ENCODE data around the gene FOXD4L3.

- RAMPAGE, long total RNA: no peak
- RRBS: no CpG with 5 or more reads among the region's 2 CpGs
Measured at GRCh38 chr9:40597673-40598143, 530.8 kb downstream of the FOXD4L6 start.

GRCh38 chr9:41006580-41007615 lies 121.6 kb downstream of the FOXD4L6 start:
- RAMPAGE, long total RNA: no peak
- RRBS: no CpG with 5 or more reads among the region's 19 CpGs

- RAMPAGE, long total RNA: no peak
- RRBS: no CpG with 5 or more reads among the region's 57 CpGs
Measured at GRCh38 chr9:41273724-41274443, 84.8 kb upstream of the ZNG1F start.

DNA sequence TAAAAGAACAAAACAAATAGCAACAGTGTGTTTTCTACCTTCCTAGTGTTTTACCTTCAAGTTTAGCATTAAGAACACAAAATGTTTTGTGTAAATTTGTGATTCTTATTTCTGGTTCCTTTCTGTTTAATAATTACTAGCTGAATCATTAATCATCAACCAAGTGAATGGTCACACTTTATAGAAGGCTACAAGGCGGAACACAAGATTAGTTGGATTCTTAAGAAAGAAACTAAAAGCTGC lies 456.1 kb downstream of the CNTNAP3B start:
- RAMPAGE, long total RNA: no peak
- RRBS: no CpG with 5 or more reads among the region's 1 CpG

DNA sequence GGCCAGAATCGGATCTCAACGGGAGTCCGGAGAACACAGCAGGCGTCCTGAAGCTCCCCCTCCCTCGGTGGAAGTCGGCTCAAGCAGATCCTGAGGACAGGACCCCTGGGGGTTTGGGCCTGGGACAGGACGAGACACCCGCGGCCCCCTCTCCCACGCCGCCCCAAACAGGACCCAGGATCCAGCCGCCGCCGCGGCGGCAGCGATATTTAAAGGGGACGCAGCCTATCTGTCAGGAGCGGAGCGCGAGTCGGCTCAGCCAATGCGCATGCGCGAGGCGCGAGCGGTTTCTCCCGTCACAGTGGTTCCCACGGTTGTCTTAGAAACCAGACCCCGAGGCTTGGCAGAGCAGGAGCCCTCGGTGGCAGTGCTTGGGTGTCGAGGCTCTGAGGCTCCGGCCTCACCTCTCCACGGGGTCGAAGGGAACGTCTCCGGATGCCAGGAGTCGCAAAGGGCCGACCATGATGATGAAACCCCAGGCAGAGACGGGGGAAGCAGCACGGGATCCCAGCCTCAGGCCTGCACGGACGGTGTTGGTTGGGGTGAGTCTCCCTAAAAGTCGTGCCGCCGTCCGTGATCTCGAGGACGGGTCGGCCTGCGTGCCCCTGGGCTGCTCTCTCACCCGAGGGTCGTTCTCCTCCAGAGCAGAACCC lies 666.6 kb downstream of the SPATA31A7 start:
- RAMPAGE, long total RNA: no peak
- RRBS: no CpG with 5 or more reads among the region's 54 CpGs

- RAMPAGE, long total RNA: no peak
- RRBS: no CpG with 5 or more reads among the region's 58 CpGs
Measured at GRCh38 chr9:62897162-62898474, 1707.8 kb downstream of the SPATA31A7 start.

- RAMPAGE, long total RNA: no peak
- RRBS: no CpG with 5 or more reads among the region's 6 CpGs
Measured at GRCh38 chr9:63325652-63326313, 1959.2 kb downstream of the FOXD4L5 start.

- RAMPAGE, long total RNA: no peak
- RRBS: no CpG with 5 or more reads among the region's 24 CpGs
Measured at GRCh38 chr9:63708778-63709186, 1576.2 kb downstream of the FOXD4L5 start.

DNA sequence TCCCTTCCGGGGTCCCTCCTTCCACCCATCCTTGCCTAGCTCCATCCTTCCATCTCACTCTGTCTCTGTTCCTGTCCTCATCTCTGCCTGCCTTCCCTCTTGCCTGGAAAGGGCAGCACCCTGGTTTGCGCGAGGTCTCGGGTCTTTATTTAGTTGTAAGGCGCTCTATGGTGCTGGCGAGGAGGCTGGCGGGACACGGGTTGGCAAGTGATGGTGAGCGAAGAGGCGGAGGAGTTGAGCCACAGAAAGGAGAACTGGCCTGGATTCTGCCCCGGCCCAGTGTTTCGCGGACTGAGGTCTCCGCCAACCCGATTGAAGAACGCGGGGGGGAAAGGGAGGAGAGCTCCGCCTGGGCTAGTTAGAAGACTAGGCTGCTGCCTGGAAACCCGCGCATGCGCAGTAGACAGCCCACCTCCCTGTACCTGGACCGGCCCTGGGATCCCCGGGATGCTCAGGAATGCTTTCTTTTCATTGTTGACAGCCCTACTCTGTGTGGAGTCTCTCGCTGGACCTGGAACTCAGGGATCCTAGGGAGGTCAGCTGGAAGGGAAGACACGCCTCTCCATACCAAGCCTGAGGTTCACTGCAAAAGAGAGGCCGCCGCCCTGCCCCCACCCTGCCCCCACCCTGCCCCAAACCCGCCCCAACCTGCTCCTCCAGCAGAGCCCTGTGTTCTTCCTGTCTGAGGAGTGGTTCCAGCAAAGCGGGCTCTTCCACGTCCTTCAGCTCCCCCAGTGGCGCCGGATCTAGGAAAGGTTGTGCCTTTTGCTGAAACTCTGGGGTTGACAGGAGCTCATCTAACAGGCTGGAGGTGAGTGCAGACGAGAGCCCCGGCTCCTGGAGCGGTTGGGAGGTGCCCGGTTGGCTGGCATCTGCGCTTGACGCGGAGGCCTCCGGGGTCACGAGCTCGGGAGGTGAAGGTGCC lies 1467.7 kb downstream of the FOXD4L5 start:
- RAMPAGE, long total RNA: no peak
- RRBS: 53% methylated on average over 7 of the region's 42 CpGs

DNA sequence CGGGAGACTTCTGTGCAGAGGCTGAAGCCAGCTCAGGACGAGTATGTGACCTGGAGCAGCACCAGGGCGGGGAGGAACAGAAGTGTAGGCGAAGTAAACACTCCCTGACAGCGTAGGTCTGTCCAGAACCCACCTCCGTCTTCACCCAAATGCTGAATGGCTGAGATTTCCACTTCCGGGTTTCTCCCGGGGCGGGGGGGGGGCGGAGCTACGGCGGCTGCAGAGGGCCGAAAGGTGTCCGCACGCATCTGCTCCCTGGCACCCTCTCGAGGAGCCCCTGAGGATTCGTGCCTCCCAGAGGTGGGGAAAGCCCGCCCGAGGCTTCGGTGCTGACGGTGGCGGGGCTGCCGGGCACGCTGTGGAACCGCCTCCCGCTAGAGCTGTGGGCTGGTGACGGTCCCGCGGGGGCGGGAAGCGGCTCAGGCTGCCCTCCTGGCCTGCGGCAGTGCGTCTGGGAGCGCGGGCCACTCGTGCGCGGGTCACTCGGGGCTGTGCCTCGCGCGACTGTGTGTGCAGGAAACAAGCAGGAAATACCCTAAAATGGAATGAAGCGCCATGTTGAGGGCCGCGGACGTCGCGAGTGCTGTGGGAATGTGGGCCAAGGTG lies 1425.4 kb downstream of the FOXD4L5 start:
- RAMPAGE, long total RNA: no peak
- RRBS: no CpG with 5 or more reads among the region's 48 CpGs

DNA sequence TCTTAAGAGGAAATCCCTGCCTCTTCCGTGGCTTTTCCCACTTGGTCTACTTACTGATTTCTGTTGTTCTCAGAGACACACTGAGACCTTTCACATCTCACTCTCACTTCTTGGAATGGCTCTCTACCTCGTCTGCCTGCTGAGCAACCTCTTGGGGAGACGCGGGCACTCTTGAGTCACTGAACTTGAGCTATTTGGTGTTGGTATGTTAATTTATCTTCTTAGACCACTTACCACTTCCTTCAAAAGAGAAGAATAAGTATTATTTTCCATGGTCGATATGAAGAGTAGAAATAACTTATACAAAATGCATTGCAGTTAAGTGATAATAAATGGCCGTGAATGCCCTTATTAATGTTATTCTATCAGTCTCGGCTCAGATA lies 1234.0 kb downstream of the FOXD4L5 start:
- RAMPAGE, long total RNA: no peak
- RRBS: no CpG with 5 or more reads among the region's 7 CpGs

GRCh38 chr9:65195710-65196195 lies 89.3 kb downstream of the FOXD4L5 start:
- RAMPAGE, long total RNA: no peak
- RRBS: no CpG with 5 or more reads among the region's 71 CpGs

GRCh38 chr9:67058890-67059669 lies 66.7 kb upstream of the SPATA31A3 start:
- RAMPAGE, long total RNA: no peak
- RRBS: no CpG with 5 or more reads among the region's 76 CpGs

GRCh38 chr9:67726254-67726430 lies 132.6 kb upstream of the ANKRD20A1 start:
- RAMPAGE, long total RNA: no peak
- RRBS: no CpG with 5 or more reads among the region's 11 CpGs

DNA sequence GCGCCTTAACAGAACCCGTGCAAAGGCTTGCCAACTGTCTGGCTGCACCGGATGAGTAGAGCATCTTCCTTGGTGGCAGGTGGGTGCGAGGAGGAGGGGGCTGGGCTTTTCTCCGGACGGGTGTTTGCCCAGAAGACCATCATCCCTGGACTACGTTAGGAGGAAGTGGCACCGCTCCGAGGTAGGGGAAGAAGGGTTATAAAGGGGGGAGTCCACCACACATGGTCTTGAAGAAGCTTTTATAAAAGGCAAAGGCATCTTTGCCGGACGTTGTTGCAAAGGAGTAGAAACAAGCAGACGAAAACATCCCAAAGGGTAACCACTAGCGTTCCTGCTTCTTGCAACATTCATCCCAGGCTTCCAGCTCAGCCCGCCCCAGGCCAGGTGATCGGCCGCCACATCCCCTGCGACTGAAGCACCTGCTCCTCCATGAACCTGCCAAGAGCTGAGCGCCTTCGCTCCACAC lies at the start of gene FOXD4L3:
TSS of gene FOXD4L3 (plus strand) at position 345 of the 466 bp plus-strand sequence.
- RAMPAGE, long total RNA: no peak
- RRBS: no CpG with 5 or more reads among the region's 19 CpGs

GRCh38 chr9:68546501-68547063 lies 5.9 kb upstream of the TMEM252 start:
- RAMPAGE, long total RNA: no peak
- RRBS: no CpG with 5 or more reads among the region's 5 CpGs

DNA sequence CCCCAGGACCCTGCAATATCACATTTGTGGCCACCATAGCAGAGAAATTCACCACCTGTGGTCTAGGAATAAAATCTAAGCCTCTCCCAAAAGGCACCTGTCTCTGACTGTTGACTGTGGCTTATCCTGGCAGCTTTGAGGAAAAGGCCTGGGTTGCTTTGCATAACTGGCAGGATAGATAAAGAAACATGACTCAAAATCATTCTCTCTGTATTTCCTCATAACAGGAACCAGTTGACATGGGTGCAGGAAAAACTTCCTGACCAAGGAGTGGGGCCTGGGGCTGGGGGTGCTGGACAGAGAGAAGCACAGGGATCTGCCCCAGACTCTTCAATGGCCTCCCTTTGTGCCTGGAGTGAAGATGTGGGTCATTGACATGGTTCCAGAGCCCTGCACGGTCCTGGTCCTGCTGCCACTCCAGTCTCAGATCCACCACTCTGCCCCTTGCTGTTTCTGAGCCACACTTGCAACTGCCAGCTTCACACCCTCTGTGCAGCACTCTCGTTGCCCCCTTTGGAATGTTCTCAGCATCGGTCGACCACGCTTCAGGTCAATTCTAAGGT lies 10.0 kb downstream of the PIP5K1B start:
- RAMPAGE, long total RNA: no peak
- RRBS: no CpG with 5 or more reads among the region's 5 CpGs

DNA sequence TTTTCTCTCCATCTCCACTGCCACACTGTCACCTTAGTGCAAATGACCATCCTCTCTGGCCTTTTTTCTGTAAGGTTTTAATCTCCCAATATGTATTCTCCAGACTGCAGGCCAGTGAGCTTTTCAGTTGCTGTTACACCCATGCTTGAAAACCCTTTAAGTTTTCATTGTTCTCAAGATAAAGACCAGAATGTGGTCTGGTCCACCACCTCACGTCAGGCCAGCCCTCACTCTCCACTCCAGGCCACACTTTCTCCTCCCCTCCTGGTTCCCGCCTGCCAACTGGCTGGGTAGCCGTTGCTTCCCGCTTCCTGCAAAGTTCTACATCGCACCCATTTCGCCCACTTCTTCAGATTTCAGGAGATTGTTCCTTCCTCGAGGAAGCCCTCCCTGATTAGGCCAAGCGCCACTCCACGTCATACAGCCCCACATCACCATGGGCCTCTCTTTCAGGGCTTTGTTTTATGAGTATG lies 455 bp upstream of the PABIR1 start:
- RAMPAGE, long total RNA: no peak
- RRBS: no CpG with 5 or more reads among the region's 9 CpGs

DNA sequence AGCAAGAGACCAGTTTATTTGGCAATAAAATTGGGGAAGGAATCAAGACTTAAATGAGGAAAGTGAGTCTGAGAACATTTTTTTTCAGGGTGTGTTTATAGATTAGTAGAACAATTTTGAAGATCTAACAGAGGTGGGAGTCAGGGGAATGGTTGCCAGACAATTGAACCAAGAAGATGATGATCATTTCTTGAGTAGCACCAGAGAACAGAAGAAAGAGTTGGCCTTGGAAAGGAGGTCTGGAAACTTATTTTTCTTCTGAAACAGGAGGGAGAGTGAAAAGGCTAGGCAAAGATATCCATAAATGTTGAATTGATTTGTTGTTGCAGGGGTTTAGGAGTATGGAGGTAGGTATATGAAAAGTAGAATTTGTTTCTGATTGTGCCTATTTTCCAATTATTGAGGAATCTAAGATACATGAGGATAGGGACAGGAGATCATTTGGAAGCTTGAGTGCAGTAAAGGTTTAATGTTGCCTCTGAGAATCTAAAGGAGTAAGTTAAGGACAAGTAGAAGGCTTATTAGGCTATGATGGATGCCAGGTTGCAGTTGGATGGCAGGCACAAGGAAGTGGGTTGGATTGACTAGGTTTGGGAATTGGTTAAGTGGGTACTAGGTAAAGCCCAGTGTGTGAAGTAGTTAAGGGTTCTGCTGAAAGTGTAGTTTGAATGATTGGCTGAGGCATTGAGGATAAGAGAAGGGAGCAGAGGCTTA lies 4.8 kb downstream of the PABIR1 start:
- RAMPAGE, long total RNA: no peak

- RAMPAGE, long total RNA: no peak
- RRBS: no CpG with 5 or more reads among the region's 17 CpGs
Measured at GRCh38 chr9:69067790-69068922, 32.6 kb downstream of the FXN start.

Measured in hepatocyte (in vitro differentiated cells and primary cell).